ENCODE results near the gene OR1A2.

GRCh38 chr17:2070138-2071078 is 15.5 kb downstream of the HIC1 start:
- PRO-cap, result no peak
- RAMPAGE, long total RNA, 4 experiments, result start-site peak on the minus strand in 1 of 4 experiments, at chr17:2070161-2070219 at its widest, 5 reads per replicate

DNA sequence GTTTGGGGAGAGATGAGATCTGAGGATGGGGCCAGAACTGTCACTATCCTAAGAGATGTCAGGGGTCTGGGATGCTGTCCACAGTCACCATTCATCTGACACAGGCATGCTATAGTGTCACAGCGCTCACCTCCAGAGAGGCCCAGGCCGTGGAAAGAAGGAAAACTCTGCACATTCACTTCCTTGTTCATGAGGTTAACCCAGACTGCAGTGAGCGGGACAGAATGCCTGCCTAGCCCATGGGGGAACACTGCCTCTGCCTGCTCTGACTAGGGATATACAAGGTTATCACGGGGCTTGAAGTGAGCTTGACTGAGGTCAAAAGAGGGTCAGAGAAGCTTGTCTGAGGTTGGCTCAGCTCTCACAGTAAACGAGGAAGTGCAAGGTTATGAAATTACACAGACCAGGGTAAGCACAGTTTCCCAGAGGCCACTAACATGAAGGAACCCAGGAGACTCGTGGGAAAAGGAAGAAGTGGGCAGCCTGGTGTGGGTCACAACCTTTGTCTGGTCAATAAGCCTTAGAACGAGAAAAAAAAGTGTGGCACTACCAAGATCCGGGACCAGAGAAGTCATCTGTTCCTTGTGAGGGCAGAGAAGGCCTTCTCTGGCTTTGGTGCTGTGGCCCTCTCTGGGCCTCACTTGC is 28.7 kb downstream of the HIC1 start:
- PRO-cap, result no peak
- RAMPAGE, long total RNA, 4 experiments, result no peak in any of the 4 experiments

DNA sequence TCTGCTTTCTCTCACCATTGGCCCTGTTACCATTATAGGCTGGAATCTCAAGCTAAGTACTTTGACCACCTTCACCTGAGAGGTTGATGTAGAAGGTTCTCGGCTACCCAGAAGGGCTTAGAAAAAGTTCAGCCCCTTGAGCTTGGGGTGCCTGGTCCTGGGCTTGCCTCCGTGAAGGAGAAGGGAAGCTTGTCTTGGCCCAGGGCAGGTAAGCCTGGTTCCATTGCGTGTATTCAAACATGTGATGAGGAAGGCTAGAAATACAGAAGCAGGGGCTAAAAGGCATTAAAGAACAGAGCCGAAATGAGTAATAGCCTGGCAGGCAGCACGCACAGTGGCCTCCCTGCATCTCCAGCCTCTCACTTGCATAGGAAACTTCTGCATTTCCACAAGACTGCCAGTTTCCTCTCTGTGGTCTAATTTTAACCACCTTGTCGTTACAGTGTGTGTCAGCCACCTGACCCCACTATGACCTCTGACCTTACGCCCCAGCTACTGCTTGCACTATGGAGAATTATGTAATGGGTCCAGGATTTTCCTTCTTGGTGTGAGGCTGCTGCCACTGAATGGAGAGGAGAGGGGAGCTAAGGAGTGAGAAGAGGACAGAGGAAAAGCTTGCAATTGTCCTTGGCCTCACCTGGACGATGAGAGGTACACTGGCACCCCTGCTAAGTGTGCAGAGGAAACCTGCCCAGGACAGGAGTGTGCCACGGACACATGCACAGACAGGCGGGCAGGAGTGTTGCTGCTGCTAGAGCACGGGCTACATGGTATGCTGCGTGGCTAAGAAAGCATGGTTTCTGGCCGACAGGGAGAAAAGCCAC is 32.8 kb downstream of the HIC1 start:
- PRO-cap, result bidirectional peak, plus-strand start at position 565 of the sequence, minus-strand start at position 365 of the sequence
- RAMPAGE, long total RNA, 4 experiments, result no peak in any of the 4 experiments

GRCh38 chr17:2174587-2175567 is 120.0 kb downstream of the HIC1 start:
- PRO-cap, result bidirectional peak, plus-strand start at chr17:2174987, minus-strand start at chr17:2174714; unidirectional peak, minus-strand start at chr17:2175115
- RAMPAGE, long total RNA, 4 experiments, result no peak in any of the 4 experiments

DNA sequence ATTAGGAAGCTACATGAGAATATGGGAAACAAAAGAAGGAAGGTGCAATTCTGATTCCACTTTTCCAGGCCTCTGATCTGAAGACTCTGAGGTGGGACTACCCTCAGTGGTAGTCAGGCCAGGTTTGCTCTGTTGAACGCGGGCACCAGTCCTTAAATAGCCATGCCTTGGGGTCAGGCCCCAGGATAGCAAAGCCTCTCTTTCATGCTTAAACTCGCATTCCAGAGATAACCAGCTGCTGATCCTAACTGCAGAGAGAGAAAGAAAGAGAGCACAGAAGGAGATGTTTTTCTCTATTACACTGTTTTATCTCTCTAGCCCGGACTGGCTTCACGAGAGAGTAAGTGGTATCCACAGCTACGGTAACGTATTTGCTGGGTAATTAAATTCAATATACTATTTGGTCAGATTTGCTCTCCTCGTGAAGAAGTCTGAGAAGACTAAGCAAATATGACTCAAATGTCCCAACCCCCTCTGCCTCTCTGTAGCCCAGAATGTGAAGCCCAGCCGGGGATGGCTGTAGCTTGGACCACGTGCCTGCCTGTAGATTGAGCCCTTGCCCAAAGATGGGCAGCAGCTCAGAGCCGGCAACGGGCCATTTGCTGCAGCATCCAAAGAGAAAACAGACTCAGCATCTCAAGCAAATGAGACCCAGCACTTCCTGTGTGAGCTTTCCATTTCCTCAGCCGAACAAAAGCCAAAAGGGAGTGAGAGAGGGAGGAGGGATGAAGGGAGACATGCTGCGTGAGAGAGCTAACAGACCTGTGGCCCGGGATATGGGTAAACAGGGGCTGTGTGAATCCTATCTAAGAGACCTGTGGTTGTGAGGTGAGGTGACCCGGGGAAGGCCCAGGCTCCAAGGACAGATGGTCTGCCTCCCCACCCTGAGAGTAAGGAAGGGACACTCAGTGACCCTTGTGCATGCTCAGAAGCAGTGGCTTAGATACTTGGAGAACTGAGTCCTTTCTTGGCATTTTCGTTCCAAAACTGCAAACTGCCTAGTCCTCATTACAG is 122.1 kb downstream of the SMG6 start:
- PRO-cap, result no peak
- RAMPAGE, long total RNA, 4 experiments, result no peak in any of the 4 experiments

DNA sequence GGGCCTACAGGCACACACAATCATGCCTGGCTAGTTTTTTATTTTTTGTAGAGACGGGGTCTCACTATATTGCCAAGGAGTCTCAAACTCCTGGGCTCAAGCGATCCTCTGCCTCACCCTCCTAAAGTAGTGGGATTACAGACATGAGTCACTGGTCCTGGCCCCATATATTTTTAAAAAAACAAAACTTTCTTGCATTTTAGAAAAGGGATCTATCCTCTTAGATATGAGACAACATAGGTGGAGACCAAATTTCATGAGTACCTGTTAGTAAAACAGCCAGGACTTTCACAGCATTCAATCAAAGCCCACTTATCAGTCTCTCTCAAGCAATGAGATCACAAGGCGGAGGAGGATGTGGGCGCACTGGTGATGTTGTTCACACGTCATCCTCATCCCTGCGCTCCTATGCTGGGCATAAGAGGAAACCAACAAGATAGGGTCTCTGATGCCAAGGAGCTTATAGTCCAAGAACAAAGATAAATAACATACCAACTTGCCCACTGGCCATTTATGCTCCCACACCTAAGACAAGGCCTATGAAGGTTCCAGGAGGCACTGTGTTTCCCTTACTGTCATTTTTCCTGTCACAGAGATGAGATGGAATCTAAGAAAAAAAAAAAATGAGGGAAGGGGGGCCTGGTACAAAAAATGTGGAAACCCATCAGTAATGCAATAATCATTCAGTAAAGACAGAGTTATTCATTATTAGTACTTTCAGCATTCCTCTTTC is 52.9 kb downstream of the SMG6 start:
- PRO-cap, result no peak
- RAMPAGE, long total RNA, 4 experiments, result no peak in any of the 4 experiments

DNA sequence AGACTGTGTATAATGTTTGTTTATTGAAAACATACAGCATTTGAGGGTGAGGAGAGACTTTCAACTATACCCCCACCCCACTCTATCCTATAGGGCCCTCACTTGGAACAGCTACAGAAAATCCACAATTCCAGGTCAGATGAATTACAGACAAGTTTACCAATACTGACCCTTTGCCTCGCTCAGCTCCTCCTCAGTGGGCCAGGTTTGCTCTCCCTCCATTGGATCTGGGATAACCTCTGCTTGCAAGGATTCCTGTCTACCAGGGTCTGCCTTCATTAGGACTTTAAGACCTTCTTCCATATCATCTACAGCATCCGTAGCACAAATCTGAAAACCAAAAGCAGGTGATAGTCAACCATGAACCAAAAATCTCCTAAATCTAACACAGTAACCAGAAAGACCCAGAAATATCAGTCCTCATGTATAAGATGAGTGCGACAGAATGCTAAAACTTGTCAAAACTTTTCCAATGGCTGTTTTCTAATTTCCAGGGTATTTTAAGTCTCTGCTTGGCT is 2.8 kb downstream of the TSR1 start:
- PRO-cap, result no peak
- RAMPAGE, long total RNA, 4 experiments, result start-site peak on the minus strand in 1 of 4 experiments, centred at position 253 of the sequence, 15 reads per replicate

DNA sequence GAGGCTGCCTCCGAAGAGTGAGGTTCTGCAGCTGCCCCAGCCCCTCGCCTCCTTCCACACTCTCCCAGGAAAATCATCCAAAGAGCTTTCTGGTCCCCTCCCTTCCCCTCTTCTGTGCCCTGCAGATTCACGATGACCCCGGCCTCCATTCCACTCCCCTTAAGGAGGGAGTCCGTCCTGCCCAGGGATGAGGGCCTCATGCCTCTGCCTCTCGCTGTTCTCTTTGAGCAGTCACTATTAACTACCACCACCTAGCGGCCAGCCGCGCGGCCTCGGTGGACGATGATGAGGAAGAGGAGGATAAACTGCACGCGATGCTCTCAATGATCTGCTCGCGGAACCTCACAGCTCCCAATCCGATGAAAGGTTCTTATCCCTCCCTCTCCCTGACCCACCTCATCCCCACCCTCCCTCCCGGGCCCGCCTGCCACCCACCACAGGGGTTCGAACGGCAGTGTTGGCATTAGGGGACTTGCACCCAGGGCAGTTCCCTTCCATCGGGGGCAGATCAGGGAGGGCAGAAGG is 29.8 kb downstream of the SGSM2 start:
- PRO-cap, result no peak
- RAMPAGE, long total RNA, 4 experiments, result no peak in any of the 4 experiments

DNA sequence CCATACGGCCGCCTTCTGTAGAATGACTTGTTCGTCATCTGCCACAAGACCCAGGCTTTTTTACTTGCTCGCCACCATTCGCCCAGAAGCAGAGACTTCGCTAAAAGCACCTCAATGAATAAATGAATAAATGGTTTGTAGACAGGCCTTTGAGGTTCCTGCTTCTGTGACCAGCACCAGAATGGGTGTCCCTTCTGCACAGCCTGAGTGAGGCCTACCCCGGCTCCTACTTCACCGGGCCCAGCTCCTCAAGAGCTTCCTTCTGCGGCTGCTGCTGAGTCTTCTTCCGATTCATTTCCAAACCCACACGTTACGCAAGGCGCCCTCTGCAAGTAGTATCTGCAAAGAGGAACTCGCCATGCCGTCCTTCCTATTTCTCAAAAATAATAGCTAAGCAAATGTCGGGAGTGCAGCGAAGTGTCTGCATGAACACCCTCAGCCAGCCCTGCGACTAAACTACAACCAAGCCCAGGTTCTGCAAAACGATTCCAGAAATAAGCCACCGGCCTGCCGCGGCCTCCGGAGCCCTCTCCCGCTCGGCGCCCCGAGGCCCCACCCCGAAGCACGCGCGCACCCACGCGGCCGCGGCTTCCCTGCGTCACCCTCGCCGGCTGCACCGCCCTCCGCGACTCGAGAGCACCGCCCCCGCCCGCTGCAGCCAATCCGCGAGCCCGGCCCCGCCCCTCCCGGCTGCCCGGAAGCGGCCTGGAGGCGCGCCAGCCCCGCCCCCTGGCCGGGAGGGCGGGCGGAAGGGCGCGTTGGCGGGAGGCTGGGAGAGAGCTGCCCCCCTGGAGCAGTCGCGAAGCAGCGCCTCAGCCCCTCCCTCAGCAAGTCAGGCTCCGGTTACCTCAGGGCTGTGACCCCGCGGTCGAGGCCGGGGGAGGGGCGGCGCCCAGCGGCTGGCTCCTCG is 8.5 kb downstream of the MNT start:
- PRO-cap, result unidirectional peak, minus-strand start at position 256 of the sequence; bidirectional peak, plus-strand start at position 736 of the sequence, minus-strand start at position 531 of the sequence
- RAMPAGE, long total RNA, 4 experiments, result start-site peak on the minus strand in 1 of 4 experiments, centred at position 360 of the sequence, 5 reads per replicate

- PRO-cap, result bidirectional peak, plus-strand start at chr17:2394039, minus-strand start at chr17:2393874
- RAMPAGE, long total RNA, 4 experiments, result no peak in any of the 4 experiments
These were observed 6.8 kb downstream of the MNT start for GRCh38 chr17:2393932-2394550.

DNA sequence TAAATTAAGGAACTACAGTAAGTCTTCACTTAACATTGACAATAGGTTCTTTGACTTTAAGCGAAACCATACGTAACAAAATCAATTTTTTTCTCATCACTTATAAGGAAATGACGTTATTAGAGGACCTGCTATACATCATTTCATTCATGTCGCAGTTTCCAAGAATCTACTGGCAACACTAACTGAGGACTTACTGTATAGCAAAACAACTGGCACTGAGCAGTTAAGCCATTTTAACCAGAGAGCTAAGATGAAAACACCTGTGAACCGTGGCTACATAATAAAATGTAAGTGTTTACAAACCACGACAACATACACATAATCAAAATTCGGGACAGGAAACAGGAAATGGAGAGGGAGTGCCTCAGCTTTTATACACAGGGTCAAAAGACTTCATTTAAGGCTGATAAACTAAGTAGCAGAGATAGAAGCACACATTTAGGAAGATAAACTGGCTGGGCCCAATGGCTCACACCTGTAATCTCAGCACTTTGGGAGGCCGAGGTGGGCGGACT is 29.5 kb downstream of the METTL16 start:
- PRO-cap, result no peak
- RAMPAGE, long total RNA, 4 experiments, result no peak in any of the 4 experiments

- PRO-cap, result no peak
- RAMPAGE, long total RNA, 4 experiments, result start-site peak on the plus strand in 1 of 4 experiments, at chr17:2605092-2605133 at its widest, 17 reads per replicate
These were observed 11.5 kb downstream of the PAFAH1B1 start for GRCh38 chr17:2604964-2605413.

DNA sequence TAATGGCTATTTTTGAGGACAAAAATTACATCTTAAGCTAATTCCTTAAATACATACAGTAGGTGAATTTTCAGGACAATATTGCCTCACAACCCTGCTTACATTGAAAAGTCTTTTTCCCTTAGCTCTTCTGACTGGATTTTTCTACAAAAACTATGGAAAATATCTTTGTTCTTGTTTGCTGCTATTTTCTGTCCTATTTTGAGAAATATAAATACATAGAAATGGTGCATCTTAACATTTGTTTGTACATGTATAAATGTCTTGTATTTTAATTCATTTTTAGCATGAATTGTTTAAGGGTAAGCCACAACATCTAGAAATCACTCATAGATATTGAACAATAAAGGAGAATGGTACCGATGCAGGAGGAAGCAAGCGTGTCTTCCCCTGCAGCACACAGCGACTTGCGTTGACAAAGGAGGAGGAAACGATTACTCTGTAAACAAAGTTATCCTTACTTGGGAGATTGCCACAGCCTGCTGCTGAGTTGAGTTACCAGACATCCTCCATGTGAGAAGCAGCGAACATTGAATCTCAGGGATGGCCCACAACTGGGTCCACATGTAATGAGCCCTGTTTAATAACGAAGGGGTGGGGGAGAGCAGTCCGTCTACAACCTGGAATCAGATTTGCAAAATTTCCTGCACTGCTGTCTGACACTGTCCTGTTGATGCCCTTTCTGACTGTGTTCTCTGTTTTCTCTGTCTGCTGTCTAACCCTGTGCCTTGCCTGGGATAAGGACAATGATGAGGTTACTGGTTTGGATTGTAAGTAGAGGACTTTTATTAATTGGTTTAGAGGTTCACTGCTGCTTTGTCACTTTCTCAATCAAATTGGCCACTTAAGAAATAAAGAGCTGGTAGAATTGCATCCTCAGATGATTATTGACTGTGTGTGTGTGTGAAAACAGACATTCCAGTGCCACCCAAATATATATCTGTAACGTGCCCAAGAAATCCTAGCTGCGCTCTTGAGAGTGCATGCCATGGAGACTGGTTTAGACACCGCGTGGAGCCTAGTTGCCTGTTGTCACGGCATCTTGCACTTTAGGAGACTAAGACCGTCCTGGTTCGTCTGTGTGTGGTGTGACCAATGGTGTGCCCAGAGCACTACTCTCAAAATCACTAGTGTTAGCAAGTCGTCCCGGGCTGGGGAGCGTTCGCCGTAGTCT is 27.5 kb downstream of the CLUH start:
- PRO-cap, result no peak
- RAMPAGE, long total RNA, 4 experiments, result no peak in any of the 4 experiments

- PRO-cap, result no peak
- RAMPAGE, long total RNA, 4 experiments, result start-site peak on the minus strand in 1 of 4 experiments, at chr17:2692019-2692147 at its widest, 23 reads per replicate
These were observed 20.0 kb downstream of the CLUH start for GRCh38 chr17:2691346-2692173.

DNA sequence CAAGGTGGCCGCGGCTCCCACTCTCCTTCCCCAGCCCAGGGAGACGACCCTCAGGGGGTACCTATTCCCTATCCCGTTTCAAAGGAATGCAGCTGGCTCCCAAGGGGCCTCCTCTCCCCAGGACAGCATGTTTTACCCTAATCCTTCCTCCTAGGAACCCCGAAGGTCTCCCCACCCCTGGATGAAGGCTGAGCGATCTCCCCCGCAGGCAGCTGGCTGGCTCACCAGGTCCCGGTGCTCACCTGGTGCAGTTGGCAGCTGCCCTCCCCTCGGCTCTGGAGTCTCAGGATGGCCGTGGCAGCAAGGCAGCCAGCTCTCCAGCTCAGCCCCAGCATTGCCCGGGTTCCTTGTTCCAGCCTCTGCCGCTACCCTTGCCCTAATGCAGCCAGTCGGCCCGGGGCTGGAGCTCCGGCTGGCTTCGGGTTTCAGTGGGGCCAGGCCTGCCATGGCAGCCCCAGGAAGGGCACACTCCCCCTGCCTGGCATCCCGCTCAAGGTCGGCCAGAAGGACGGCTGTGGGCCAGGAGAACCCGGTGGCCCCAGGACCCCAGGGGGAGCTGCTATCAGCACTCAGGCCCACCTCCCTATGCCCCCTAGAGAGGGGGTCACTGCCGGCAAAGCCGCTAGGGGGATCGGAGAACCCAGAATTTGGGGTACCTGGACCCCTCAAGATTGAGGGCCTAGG is 4.5 kb downstream of the CLUH start:
- PRO-cap, result no peak
- RAMPAGE, long total RNA, 4 experiments, result no peak in any of the 4 experiments

GRCh38 chr17:2723798-2724622 is 12.4 kb upstream of the CLUH start:
- PRO-cap, result bidirectional peak, plus-strand start at chr17:2724138, minus-strand start at chr17:2724052
- RAMPAGE, long total RNA, 4 experiments, result start-site peak on the plus strand in 1 of 4 experiments, at chr17:2724117-2724144 at its widest, 8 reads per replicate

DNA sequence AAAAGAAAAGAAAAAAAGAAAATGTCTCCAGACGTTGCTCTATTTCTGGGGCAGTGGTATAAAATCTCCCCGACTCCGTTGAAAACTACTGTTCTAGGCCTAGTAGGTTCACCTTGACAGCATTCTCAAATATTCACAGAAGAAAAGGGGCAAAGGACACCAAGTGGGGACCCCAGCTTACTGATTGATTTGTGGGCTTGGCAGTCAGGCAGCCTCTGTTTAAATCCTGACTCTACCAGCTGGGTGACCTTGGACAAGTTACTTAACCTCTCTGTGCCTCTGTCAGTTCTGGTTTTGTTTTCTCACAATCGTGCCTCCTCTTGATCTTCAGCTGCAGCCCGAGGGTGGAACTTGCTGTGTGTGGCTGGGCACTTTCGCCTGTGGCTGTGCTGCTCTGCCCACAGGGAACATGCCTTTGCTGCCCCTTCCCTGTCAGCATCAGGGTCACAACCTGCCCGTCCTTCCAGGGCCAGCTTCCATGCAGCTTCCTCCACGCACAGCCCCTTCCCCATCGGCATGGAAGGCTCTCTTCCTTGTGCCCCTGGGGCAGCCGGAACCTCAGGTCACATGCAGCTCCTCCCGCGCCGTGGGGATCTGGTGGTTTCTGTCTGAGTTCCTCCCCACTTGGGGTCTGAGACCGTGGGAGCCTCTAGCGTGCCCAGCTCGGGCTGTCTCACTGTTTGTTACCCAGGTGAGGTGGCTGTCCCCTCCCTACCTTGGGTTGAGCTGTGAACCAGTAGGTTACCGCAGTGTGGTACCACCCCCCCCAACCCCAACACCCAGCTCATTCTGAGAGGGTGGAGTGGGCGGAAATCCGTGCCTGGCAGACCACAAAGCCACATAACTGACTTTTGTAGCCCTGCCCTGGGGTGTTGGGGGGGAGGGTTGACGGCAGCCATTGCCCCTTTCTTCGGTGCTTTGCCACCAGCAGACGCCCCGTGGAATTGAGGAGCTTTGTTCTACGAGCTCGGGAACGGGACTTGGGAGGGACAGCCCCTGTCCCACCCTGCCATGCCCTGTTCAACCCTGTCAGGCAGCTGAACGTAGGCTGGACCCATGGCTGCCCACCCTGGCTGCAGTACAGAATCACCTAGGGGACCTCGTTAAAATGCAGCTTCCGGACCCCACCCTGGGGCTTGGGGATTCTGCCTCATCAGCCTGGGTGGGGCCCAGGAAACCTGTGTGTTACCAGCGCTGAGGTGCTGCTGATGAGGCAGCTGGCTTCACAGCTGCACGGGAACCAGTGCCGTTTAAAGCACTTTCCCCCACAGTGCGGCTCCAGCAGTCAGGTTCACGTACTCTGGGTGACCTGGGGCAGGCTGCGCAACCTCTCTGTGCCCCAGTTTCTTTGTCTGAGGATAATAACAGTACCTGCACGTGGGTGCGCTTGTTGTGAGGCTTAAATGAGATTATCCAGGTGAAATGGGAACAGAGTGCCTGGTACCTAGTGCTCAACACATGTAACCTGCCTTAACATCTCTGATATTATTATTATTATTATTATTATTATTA is 18.3 kb downstream of the RAP1GAP2 start:
- PRO-cap, result no peak
- RAMPAGE, long total RNA, 4 experiments, result no peak in any of the 4 experiments

DNA sequence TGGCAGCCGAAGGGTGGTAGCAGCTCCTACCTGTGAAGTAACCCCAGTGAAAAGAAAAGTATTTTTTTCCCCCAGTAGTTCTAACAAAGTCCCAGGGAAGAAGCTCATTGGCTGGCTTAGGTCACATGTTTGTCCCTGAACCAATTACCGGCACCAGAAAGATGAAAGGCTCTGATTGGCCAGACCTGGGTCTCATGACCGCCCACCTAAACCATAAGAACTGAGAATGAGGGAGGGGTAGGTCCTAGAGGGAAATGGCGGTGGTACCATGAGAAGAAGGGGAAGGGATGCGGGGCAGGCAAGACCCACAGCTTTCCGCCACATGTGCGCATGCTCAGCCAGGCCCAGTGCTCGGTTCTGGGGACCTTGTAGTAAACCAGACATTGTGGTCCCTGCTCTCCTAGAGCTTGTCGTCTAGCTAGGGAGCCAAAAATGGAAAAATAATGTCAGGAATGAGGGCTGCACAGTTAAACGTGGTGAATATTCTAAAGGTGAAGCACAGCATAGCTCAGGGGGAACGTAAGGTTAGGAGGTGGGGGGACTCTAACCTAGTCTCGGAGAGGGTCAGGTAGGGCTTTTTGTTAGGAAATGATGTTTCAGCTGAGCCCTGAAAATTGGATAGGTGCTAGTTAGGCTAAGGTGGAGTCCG is 110.9 kb downstream of the RAP1GAP2 start:
- PRO-cap, result no peak
- RAMPAGE, long total RNA, 4 experiments, result start-site peak on the plus strand in 1 of 4 experiments, centred at position 439 of the sequence, 6 reads per replicate

GRCh38 chr17:3007923-3008370 is 55.5 kb downstream of the OR1D5 start:
- PRO-cap, result no peak
- RAMPAGE, long total RNA, 4 experiments, result start-site peak on the plus strand in 1 of 4 experiments, at chr17:3007963-3008463 at its widest, 16 reads per replicate

DNA sequence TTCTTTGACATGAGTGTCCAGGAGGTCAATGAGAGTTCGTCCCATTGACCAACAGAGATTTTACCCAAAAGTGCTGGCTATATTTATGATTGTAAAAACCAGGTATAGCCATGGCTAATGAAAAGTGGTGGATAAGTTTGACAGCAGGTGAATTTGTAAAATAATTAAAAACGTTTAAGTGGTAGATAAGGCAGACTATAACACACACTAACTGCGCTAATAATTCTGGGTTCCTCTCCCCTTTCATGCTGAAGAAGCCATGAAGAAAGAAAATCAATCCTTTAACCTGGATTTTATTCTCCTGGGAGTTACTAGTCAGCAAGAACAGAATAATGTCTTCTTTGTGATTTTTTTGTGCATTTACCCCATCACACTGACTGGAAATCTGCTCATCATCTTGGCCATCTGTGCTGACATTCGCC is at the start of gene OR1A2:
Gene OR1A2 (plus strand): TSS at position 260 of the 422 bp plus-strand sequence.
- PRO-cap, result no peak
- RAMPAGE, long total RNA, 4 experiments, result no peak in any of the 4 experiments